Thoracic aorta endothelial cell (primary cell): ENCODE results near the genes FNDC10 and CFAP74.

GRCh38 chr1:1397759-1399037, 937 bp downstream of the CCNL2 start:
- CAGE, long polyA plus RNA: no peak

- CAGE, long polyA plus RNA: no peak
These were observed 892 bp upstream of the CCNL2 start for GRCh38 chr1:1399689-1400764.

DNA sequence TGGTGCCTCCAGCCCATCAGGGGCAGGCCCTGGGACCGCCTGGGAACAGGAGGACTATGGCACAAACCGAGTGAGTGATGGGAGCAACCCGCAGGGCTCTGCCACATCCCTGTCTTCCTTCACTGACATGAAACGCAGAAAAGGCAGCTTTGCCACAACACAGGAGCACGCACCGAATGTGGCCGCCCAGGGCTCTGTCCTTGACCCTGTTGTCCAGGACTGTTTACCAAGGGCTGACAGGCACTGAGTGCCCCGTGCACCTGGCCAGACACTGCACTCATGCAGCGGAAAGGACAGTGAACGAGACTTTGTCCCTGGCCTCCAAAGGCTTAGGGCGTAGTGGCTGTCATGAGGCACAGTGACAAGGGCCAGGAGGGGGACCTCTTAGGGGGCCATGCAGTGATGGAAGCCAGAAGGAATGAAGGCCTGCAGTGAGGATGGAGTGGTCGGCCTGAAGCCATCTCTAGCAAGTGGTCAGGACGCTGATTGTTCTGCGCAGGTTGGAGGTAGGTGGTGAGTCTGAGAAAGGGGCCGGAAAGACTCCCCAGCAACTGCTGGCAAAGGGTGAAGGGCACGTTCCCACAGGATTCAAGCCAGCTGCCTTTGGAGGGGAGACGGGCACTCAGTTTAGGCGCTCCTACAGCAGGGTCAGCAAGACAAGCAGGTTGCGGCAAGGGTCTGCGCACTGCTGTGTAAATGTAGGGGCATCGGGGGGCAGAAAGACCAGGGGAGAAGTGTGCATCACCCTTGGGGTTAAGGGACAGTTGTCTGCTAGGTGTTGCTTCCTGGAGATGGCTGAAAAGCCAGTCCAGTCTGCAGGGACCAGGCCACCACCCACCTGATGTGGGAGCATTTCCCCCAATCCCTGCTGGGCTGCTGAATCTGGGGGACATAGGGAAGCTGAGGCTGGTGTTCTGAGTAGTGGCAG, 1.9 kb upstream of the CCNL2 start:
- CAGE, long polyA plus RNA: no peak

- CAGE, long polyA plus RNA: no peak
These were observed 2.6 kb downstream of the VWA1 start for GRCh38 chr1:1438015-1438624.

- CAGE, long polyA plus RNA: no peak
These were observed at the start of gene FNDC10 for GRCh38 chr1:1599903-1600515. Gene FNDC10, minus strand, starts transcription at chr1:1600135.

DNA sequence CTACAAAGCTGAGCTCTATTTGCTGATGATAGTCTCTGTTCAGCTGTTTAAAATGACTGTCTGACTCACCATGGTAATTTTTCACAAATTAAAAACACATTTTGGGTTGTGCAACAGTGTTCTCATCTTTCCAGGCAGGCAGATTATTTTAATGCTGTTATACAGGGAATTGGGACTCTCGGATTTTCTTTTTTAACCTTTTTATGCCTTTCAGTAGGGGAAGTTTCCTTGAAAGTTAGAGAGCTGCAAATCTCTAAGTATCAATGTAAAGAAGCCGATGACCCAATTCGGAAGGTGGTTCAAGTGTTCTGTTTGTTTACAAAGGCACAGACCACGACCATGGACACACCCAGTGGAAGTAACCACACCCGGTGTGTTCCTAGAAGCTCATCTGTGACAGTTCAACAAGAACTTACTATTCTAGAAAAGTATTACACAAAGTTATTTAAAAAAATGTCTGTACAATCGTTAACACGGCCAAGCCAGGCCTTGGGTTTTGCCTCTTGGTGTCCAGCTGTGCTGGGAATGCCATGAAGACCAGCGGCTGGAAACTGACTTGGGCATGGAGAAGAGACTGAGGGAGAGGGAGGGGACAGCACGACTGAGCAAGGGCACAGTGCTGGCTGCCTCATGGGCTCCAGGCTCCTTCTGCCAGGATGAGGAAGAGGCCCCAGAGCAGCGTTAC, 4.4 kb upstream of the CDK11A start:
- CAGE, long polyA plus RNA: no peak

GRCh38 chr1:1761593-1762266, 16.5 kb downstream of the NADK start:
- CAGE, long polyA plus RNA: no peak

- CAGE, long polyA plus RNA: no peak
These were observed 11.9 kb upstream of the NADK start for GRCh38 chr1:1790199-1790627.

GRCh38 chr1:1813177-1813675, 35.0 kb upstream of the NADK start:
- CAGE, long polyA plus RNA: no peak

- CAGE, long polyA plus RNA: no peak
These were observed 50.4 kb downstream of the GNB1 start for GRCh38 chr1:1840379-1840987.

DNA sequence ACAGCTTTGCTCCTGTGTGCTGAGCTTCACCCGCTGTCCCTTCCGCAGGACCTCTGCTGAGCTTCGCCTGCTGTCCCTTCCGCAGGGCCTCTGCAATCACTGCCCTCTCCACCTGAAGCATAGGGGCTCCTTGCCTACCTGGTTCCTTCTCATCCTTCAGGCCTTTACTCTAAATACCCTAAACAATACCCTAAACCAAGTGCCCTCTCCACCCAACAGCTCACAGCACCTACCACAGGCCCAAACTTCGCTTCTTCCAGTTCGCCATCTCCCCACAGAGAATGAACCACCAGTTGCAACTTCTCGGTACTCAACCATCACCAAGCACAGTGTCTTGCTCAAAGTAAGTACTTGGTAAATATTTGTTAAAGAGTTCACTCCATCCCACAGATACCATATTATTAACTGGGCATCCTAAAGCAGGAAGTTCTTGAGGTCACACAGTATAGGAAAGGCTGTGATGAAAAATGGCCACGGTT, 18.3 kb downstream of the GNB1 start:
- CAGE, long polyA plus RNA: no peak

DNA sequence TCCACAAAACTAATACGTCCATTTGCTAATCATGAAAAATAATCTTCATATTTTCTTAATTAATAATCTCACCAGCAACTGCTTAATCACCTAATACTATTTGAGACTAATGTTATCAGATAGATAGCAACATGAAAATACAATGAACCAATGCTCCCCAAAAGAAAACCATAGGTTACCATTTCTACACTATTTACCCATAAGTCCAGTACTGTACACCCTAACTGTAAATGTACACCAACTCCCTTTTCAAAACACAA, 1.8 kb downstream of the GNB1 start:
- CAGE, long polyA plus RNA: no peak

DNA sequence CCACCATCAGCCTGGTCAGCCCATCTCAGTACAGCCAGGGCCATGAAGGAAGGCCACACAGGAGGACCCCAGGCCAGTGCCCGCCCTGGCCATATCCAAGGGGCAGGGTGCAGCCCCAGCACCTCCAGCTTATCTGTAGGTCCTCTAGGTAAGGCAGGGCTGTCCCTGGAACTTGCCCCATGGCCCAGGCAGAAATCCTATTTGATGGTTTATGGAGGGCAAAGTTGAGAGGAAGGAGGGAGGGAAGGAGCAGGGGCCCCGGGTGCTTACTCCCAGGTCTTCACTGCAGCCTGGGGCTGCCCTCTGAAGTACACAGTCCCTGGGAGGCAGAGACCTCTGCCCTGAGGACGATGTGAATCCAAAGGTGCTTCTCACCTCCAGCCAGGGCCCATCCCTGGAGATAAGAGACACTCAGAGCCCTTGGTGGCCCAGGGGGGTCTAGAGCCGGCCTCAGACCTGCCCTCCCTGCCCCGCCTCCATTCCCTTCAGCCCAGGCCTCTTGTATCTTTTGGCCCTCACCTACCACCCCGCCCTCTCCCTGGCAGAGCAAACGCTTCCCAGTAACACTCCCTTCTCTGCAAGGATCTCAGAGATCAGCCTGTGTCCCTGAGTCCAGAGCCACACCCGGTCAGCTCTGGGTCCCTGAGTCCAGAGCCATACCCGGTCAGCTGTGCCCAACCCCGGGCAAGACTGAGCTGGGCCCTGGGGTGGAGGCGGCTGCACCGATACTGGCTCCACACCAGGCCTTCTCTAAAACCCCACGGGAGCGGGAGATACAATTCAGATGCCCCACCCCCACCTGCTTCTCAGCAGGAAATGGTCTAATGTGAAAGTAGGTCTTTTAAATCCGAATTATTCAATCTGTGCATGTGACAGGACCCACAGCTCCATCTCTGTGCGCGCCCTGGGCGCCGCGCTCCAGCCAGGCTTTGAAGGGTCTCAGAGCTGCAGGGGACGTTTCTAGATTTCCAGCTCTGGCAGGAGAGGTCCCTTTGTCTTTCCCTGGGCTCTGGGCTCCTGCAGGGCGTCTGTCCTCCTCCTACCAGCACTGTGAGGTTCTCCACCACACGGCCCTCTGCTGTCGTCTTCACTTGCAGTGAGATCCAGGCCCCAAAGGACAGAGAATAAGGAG, 3.6 kb upstream of the GNB1 start:
- CAGE, long polyA plus RNA: no peak

- CAGE, long polyA plus RNA: no peak
These were observed 8.9 kb upstream of the CALML6 start for GRCh38 chr1:1906192-1906558.

GRCh38 chr1:1917969-1918495, 1.0 kb downstream of the TMEM52 start:
- CAGE, long polyA plus RNA: no peak

- CAGE, long polyA plus RNA: no peak
These were observed 23.8 kb upstream of the TMEM52 start for GRCh38 chr1:1942715-1943388.

- CAGE, long polyA plus RNA: no peak
These were observed 14.4 kb downstream of the CFAP74 start for GRCh38 chr1:1988907-1989858.

DNA sequence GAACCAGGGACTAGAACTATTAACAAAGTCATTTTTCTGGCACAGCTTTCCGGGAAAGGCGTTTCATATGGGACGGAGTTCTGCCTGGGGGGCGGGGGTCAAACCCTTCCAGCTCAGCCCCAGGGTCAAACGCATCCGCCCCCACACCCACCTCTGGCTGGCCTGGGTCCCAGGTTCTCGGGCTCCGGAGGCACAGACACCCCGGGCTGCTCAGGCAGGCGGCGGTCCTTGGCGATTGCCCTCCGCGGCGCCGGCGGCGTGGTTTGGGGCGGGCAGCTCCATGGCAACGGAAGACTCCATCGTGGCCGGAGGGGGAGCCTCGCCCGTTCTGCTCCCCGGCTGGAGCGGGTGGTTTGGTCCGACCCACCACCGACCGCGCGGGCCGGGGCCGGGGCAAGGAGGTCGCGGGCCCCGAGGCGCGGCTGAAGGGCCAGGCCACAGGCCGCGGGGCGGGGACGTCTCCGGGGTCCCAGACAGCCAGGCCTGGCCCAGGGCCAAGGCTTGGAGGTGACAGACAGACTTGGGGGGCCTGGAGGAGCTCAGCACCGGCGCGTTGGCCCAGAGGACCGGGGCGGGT, at the start of gene CFAP74:
Gene CFAP74, minus strand, starts transcription at position 237 of the 577 bp plus-strand sequence.
- CAGE, long polyA plus RNA: no peak

DNA sequence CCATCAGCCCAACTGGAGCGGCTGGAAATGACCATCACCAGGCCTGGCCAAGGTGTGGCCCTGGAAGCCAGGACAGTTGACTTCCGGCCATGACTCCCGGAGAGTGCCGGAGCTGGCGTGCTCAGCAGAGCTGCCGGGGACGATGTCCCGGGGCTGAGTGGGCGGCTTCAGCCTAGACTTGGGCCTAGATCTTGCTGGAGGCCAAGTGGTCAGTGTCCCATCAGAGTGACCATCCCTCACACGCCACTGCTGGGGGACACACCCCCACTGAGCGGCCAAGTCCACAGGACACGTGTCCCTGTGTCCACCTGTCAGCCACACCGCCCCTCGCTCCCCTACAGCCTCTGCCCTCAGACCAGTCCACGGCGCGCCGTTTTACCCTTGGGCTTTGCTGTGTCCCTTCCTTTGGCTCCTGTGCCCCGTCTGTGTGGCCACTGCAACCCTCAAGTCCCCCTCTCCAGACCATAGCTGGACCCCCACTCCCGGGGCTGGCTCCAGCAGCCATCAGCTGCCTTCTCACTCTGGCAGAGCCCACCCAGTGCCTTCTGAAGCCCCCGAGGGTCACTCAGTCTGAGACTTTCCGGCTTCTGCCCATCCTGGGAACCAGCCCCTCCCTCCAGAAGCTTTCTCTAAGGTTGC, 4.0 kb downstream of the FAAP20 start:
- CAGE, long polyA plus RNA: no peak

DNA sequence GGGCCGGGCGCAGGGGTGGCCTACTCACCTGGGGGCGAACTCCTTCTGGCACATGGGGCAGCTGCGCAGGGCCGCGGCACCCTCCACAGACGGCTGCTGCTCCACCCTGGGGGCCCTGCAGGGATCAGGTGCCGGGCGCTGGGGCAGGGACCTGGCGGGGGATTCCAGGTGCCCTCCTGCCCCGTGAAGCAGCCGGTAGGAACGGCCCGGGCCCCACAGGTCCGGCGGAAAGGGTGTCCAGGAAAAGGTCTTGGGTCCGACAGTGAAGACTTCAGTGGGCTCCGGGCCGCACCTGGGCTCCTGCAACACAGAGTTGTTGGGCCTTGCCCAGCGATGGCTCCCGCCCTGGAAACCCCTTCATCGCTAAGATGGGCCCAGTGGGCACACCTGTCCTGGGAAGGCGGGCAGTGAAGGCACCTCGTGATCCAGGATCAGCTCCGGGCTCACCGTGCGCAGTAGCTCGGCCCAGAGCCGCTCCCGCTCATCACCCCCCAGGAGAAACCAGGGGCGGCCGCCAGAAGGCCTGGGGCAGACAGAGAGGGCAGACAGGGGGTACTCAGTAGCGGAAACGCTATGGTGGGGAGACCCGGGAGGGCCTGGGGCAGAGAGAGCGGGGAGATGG, 850 bp downstream of the FAAP20 start:
- CAGE, long polyA plus RNA: no peak